GM12878 (cell line): ENCODE measurements around a stretch of chr16.

GRCh38 chr16:72795398-72796208 is 252.3 kb downstream of the ZFHX3 start:
- RAMPAGE, long total RNA, result no peak
- RRBS, 2 experiments, result no CpG with 5 or more reads among the region's 21 CpGs
CAGE:
- cytosol, long polyA minus RNA, result start-site peak on the minus strand at chr16:72795928-72795935, 26 reads
- cytosol, long polyA plus RNA, result no peak
- long polyA plus RNA, result no peak
- nucleolus, long total RNA, result no peak
- nucleus, long polyA plus RNA, result no peak
- nucleus, long total RNA, result no peak

DNA sequence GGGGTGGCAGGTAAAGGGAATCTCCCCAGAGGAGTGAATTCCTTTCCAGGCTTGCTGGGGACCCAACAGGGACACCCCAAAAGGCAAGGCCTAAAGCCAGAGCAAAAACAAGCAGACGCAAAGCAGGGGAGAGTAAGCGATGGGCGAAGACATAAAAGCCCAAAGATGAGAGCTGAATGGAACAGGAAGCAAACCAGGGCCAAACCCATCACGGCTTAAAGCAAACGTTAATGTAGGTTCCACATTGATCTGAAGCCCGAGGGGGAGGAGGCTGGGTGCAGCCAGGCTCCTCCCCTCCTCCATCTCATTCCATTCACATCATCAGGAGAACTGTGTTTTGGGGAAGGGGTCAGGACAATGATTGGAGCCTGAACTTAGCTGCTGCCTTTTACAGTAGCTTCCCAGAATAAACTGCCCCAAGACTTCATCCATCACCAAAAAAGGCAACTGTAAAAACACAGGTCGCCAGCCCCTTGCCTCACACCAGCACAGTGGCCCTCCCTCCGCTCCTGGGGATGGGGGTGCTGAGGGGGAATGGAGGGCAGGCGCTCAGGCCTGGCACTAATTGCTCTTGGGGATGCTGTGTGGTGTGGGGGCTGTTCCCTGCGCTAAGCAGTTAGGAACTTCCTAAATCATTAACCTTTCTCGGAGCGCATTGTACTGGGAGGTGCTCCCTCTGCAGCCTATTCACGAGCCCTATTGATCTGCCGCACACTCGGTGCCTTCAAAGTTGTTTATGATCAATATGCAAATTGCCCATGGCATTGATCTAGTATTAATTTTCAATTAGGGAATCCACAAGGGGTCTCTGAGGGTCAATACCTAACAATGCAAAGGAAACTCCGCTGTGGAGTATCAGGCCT is 200.1 kb downstream of the ZFHX3 start:
- RAMPAGE, long total RNA, result no peak
- RRBS, 2 experiments, result no CpG with 5 or more reads among the region's 16 CpGs
CAGE:
- cytosol, long polyA minus RNA, result no peak
- cytosol, long polyA plus RNA, result no peak
- long polyA plus RNA, result no peak
- nucleolus, long total RNA, result no peak
- nucleus, long polyA plus RNA, result no peak
- nucleus, long total RNA, result no peak

DNA sequence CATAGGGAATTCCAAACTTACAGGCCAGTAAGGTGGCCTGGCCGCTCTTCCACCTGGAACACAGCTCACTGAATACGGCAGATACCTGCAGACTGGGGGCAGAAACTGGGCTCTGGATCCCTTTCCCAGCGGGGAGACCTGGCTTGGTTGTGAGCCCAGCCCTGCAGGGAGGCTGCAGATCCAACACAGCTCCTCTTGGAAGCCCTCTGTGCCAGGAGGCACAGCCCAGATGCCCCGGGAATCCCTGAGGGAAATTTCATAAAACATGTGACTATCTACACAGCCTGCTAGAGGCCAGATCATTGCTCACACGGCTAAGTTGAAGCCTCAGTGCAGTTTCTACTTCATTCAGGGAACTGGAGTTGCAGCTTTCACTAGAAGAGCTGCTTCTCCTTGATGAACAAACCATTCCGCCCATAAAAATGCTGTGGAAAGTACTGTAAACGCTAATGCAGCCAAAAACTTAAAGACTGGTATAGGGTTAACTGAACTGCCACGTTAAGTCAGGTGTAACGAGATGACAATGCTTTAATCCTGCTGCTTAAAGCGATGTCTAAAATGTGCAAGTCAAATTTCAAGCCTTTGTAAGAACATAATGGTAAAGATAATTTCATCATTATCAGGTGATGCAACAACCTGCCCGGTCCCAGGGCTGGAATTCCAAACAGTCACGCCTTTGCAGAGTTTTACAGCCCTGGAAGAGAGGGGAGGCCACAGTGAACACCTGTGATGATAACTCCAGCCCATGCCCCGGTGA is 172.6 kb downstream of the ZFHX3 start:
- RAMPAGE, long total RNA, result no peak
- RRBS, 2 experiments, result 74% methylated on average over 3 of the region's 13 CpGs; no CpG with 5 or more reads in 1 of the 2 experiments
CAGE:
- cytosol, long polyA minus RNA, result no peak
- cytosol, long polyA plus RNA, result no peak
- long polyA plus RNA, result no peak
- nucleolus, long total RNA, result no peak
- nucleus, long polyA plus RNA, result no peak
- nucleus, long total RNA, result no peak

GRCh38 chr16:72952547-72952997 is 95.4 kb downstream of the ZFHX3 start:
- RAMPAGE, long total RNA, result no peak
- RRBS, 2 experiments, result 82 to 99% methylated on average over 3 of the region's 13 CpGs
CAGE:
- cytosol, long polyA minus RNA, result no peak
- cytosol, long polyA plus RNA, result no peak
- long polyA plus RNA, result no peak
- nucleolus, long total RNA, result no peak
- nucleus, long polyA plus RNA, result no peak
- nucleus, long total RNA, result no peak

DNA sequence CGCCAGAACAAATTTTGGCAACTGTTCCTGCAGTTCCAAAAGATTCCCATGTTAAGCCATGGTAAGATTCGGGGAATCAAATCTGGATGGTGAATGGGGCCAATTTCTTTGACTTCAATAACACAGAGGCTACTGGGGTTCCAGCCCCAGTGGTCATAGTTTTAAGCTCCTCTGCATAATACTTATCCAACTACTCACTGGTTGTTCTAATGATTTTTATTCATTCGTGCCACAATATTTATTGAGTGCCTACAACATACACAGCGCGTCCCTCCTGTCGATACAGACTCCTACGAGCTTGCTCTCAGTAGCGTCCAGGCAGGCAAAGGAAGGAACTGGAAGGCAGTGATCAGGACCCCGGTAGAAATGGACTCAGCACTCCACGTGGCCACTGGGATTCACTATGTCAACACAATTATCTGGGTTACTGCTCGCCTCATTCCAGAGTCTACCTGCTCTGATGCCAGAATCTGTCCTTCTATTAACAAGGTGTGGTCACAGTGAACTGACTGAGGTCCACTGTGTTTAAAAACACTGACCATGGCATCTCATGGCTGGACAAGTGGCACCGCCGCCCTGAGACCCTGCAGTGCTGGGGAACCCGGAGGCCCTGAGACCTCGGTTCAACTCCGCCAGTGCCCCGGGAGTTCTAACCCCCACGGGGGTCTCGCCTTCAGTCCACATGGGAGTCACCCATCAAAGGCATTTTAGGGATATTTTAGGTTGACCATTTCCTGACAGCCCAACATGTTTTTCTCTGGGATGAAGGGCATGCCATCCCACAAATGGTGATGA is 71.5 kb downstream of the ZFHX3 start:
- RAMPAGE, long total RNA, result no peak
- RRBS, 2 experiments, result 86 to 94% methylated on average over 3 to 4 of the region's 19 CpGs
CAGE:
- cytosol, long polyA minus RNA, result no peak
- cytosol, long polyA plus RNA, result no peak
- long polyA plus RNA, result no peak
- nucleolus, long total RNA, result no peak
- nucleus, long polyA plus RNA, result no peak
- nucleus, long total RNA, result no peak

DNA sequence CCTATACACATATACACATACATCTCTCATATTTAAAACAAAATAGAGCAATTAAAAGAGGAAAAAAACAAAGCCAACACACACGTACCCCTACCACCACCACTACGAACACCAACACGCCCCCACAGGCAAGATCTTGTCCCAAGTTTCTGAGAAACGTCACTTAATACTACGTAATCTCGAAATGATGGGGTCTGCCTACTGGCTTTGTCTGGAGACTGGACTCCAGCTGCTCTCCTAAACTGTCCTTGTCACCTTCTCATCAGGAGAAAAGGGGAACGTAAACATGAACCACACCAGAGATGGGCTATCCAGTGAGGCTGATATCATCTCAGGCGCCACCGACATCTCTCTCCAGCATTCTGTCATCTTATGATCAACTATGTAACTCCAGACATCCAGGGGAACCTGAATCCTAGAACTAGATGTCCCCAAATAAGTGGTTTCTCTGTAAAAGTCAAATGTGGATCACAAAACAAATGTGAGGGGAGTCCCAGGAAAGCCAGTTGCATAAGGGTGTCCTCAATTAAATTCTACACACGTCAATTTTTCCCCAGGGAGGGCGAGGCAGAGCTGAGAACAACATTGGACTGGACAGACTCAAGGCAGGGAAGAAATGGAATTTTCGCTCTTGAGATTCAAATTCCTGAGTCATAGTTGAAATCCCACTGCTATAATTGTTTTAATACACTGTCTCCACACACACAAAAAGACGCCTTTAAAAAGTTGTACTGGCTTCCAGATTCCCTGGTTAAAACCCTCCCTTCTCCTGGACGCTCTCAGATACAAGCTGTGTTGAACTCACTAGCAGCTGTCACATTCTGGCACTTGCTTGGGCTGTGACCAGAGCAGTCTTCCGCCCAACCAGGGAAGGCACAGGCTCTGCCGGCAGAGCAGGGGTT is 62.7 kb downstream of the ZFHX3 start:
- RAMPAGE, long total RNA, result no peak
- RRBS, 2 experiments, result no CpG with 5 or more reads among the region's 16 CpGs
CAGE:
- cytosol, long polyA minus RNA, result no peak
- cytosol, long polyA plus RNA, result no peak
- long polyA plus RNA, result no peak
- nucleolus, long total RNA, result no peak
- nucleus, long polyA plus RNA, result no peak
- nucleus, long total RNA, result no peak

DNA sequence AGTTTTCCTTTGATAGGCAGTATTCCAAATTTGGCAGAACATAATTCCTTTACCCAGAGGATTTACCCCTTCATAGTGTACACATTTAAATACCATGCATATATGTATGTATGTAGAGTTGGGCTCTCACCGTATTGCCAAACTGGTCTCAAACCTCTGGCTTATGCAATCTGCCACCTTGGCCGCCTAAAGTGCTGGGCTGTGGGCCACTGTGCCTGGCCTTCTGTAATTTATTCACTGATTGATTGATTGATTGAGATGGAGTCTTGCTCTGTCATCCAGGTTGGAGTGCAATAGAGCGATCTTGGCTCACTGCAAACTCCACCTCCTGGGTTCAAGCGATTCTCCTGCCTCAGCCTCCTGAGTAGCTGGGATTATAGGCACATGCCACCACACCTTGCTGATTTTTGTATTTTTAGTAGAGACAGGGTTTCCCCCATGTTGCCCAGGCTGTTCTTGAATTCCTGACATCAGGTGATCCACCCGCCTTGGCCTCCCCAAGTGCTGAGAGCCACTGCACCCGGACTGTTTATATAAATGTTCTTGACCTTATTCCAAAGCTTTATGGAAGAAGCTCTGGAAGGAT is 14.9 kb downstream of the GLG1 start:
- RAMPAGE, long total RNA, result no peak
- RRBS, 2 experiments, result no CpG with 5 or more reads among the region's 6 CpGs
CAGE:
- cytosol, long polyA minus RNA, result no peak
- cytosol, long polyA plus RNA, result no peak
- long polyA plus RNA, result no peak
- nucleolus, long total RNA, result no peak
- nucleus, long polyA plus RNA, result no peak
- nucleus, long total RNA, result no peak

DNA sequence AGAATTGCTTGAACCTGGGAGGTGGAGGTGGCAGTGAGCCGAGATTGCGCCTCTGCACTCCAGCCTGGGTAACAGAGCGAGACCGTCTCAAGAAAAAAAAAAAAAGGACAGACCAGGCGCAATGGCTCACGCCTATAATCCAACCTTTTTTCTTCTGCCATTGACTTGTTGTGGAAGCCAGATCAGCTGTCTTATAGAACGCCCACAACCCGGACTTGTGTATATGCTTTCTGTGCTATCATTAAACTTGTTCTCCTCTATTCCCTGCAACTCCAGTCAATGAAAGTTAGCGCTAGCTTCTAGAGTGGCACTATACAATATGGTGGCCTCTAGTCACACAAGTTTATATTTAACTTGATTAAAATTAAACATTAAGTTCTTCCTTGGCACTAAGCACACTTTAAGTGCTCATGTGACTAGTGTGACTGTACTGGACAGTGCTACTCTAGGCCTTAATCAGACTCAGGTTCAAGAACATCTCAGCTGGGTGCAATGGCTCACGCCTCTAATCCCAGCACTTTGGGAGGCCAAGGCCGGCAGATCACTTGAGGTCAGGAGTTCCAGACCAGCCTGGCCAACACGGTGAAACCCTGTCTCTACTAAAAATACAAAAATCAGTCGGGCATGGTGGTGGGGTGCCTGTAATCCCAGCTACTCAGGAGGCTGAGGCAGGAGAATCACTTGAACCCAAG is 18.7 kb upstream of the GLG1 start:
- RAMPAGE, long total RNA, result no peak
- RRBS, 2 experiments, result no CpG with 5 or more reads among the region's 13 CpGs
CAGE:
- cytosol, long polyA minus RNA, result no peak
- cytosol, long polyA plus RNA, result no peak
- long polyA plus RNA, result no peak
- nucleolus, long total RNA, result no peak
- nucleus, long polyA plus RNA, result no peak
- nucleus, long total RNA, result no peak

- RAMPAGE, long total RNA, result no peak
- RRBS, 2 experiments, result no CpG with 5 or more reads among the region's 8 CpGs
CAGE:
- cytosol, long polyA minus RNA, result no peak
- cytosol, long polyA plus RNA, result no peak
- long polyA plus RNA, result no peak
- nucleolus, long total RNA, result no peak
- nucleus, long polyA plus RNA, result no peak
- nucleus, long total RNA, result no peak
These were observed 36.4 kb downstream of the FA2H start for GRCh38 chr16:74738239-74738575.

DNA sequence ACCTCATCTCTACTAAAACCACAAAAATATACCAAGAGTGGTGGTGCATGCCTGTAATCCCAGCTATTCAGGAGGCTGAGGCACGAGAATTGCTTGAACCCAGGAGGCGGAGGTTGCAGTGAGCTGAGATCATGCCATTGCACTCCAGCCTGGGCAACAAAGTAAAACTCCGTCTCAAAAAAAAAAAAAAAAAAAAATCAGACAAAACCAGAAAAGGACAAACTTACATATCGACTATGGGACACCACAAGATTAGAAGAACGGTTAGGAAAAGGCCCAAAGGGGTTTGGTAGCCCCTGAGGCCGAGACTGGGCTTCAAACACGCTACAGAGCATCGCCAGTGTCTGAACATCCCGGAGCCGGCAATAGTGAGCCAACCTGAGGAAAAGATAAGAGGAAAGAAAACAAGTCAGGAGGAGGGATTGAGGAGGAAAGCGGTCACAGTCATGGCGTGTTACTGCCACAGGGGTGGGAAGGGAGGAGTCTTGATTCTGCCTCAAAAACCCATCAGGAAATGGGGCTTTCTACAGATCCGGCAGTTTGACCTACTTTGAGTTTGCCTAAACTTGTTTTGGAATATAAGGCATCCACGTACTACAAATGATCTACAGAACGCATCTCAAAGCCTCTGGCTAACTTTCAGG is 96.9 kb downstream of the WDR59 start:
- RAMPAGE, long total RNA, result no peak
- RRBS, 2 experiments, result no CpG with 5 or more reads among the region's 15 CpGs
CAGE:
- cytosol, long polyA minus RNA, result no peak
- cytosol, long polyA plus RNA, result no peak
- long polyA plus RNA, result no peak
- nucleolus, long total RNA, result no peak
- nucleus, long polyA plus RNA, result no peak
- nucleus, long total RNA, result no peak

- RAMPAGE, long total RNA, result no peak
- RRBS, 2 experiments, result no CpG with 5 or more reads among the region's 9 CpGs
CAGE:
- cytosol, long polyA minus RNA, result no peak
- cytosol, long polyA plus RNA, result no peak
- long polyA plus RNA, result no peak
- nucleolus, long total RNA, result no peak
- nucleus, long polyA plus RNA, result no peak
- nucleus, long total RNA, result no peak
These were observed 19.3 kb downstream of the WDR59 start for GRCh38 chr16:74965481-74966237.

DNA sequence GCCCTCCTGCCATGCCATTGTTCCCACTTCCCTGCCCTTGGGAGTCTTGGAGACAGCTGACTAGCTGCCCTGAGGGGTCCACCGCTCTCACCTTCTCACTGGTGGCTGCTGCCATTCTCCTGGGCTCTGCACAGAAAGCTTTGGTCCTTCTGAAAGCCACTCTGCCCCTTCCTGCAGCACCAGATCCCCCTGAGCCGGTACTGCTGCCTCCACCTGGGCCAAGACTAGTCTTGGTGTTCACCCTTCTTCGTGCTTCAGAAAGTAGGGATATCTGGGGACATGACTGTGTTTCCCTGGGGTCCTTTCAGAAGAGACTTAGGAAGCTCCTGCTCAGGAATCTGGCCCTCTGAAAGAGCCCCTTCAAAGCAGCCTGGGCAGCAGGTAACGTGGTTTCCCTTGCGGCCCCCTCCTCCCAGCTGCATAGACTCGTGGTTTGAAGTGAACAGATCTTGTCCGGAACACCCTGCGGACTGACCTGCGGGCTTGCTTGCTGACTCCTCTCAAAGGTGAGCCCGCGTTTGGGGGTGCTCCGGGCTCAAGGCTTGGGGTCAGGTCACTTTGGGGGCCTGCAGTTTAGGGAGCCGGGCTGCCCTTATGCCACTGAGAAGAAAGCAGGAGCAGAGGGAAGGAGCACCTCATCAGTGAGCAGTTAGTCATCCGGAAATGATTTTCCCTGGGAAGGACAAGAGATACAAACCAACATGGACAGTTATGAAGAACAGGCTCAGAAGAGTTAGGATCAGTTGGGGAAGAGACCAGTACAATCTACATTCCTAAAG is 10.3 kb downstream of the LDHD start:
- RAMPAGE, long total RNA, result no peak
- RRBS, 2 experiments, result 93 to 94% methylated on average over 8 of the region's 14 CpGs
CAGE:
- cytosol, long polyA minus RNA, result no peak
- cytosol, long polyA plus RNA, result no peak
- long polyA plus RNA, result no peak
- nucleolus, long total RNA, result no peak
- nucleus, long polyA plus RNA, result no peak
- nucleus, long total RNA, result no peak

GRCh38 chr16:75219766-75220150 is 970 bp downstream of the CTRB1 start:
- RAMPAGE, long total RNA, result no peak
- RRBS, 2 experiments, result no CpG with 5 or more reads among the region's 5 CpGs
CAGE:
- cytosol, long polyA minus RNA, result no peak
- cytosol, long polyA plus RNA, result no peak
- long polyA plus RNA, result no peak
- nucleolus, long total RNA, result no peak
- nucleus, long polyA plus RNA, result no peak
- nucleus, long total RNA, result no peak

DNA sequence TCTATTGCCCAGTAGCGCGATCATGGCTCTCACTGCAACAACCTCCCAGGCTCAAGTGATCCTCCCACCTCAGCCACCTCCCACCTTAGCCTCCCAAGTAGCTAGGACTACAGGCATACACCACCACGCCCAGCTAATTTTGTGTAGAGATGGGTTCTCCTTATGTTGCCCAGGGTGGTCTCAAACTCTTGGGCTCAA is 5.5 kb downstream of the BCAR1 start:
- RAMPAGE, long total RNA, result no peak
- RRBS, 2 experiments, result no CpG with 5 or more reads among the region's 3 CpGs
CAGE:
- cytosol, long polyA minus RNA, result no peak
- cytosol, long polyA plus RNA, result no peak
- long polyA plus RNA, result no peak
- nucleolus, long total RNA, result no peak
- nucleus, long polyA plus RNA, result no peak
- nucleus, long total RNA, result no peak

DNA sequence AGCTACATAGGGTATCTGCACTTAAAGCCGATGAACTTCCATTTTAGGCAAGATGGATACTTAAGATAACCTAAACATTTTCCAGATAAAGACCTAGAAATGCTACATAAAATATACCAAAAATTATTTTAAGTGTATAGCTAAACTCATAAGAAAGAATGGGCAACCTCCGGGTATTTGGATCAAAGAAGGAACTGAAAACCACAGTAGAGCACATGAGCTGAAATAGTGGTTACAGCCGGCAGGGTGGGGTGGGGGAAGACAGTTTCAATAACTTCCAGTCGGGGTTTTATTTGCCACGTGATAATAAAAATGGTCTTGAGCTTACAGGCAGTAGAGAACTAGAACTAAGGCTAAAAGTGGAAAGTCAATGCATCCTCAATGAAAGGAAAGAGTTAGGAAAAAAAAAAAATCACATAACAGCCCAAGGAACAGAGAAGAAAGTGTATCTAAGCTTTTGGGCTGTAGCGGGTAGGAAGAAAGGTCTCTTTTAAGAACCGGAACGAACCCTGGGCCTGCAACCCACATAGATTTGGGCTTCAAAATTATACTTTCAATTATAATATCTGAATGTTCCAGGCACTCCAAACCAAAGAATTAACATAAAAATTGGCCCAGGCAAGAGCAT is 53.0 kb downstream of the CFDP1 start:
- RAMPAGE, long total RNA, result no peak
- RRBS, 2 experiments, result 0% methylated on average over 1 of the region's 8 CpGs; no CpG with 5 or more reads in 1 of the 2 experiments
CAGE:
- cytosol, long polyA minus RNA, result no peak
- cytosol, long polyA plus RNA, result no peak
- long polyA plus RNA, result no peak
- nucleolus, long total RNA, result no peak
- nucleus, long polyA plus RNA, result no peak
- nucleus, long total RNA, result no peak

DNA sequence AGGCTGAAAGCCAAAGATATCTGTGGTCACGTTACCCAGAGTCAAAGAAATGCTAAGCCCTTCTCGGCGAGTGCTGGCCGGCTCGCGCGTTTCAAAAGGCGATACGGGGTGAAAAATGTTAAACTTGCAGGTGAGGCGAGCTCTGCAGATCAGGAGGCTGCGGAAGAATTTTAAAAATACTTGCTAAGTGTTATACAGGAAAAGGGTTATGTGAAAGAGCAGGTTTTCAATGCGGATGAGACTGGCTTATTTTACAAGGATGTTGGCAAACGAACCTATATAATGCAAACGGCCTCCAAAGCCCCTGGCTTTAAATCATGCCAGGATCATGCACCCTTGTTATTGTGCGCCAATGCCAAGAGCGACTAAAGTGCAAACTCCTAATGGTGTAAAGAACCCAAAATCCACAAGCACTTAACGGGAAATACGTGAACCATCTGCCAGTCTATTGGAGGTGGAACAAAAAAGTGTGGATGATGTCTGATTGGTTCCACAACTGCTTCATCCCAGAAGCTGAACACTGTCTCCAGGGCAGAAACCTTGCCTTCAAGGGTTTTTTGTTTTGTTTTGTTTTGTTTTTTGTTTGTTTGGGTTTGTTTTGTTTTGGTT is 1.1 kb upstream of the CFDP1 start:
- RAMPAGE, long total RNA, result no peak
- RRBS, 2 experiments, result no CpG with 5 or more reads among the region's 18 CpGs
CAGE:
- cytosol, long polyA minus RNA, result no peak
- cytosol, long polyA plus RNA, result no peak
- long polyA plus RNA, result no peak
- nucleolus, long total RNA, result no peak
- nucleus, long polyA plus RNA, result no peak
- nucleus, long total RNA, result no peak

DNA sequence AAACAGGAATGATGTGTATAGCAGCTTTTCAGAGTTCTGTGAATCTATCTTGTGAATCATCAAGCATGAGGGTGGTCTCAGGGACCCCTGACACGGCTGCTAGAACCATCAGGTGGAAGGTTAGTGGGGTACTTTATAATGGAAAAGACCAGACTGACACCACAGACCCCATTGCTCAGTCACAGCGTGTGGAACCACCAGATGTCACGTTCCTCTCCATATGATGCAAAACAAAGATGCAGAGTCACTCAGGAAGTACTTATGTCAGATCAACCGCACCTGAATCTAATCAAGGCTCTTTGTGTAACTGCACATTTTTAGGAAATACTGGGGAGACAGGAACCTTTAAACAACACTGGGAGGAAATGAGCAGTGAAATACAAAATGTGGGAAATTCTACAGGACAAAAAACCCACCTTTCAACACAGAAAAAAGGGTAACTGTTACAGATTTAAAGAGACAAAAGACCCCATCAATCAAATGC is 28.3 kb downstream of the GABARAPL2 start:
- RAMPAGE, long total RNA, result no peak
- RRBS, 2 experiments, result no CpG with 5 or more reads among the region's 4 CpGs
CAGE:
- cytosol, long polyA minus RNA, result no peak
- cytosol, long polyA plus RNA, result no peak
- long polyA plus RNA, result no peak
- nucleolus, long total RNA, result no peak
- nucleus, long polyA plus RNA, result no peak
- nucleus, long total RNA, result no peak

DNA sequence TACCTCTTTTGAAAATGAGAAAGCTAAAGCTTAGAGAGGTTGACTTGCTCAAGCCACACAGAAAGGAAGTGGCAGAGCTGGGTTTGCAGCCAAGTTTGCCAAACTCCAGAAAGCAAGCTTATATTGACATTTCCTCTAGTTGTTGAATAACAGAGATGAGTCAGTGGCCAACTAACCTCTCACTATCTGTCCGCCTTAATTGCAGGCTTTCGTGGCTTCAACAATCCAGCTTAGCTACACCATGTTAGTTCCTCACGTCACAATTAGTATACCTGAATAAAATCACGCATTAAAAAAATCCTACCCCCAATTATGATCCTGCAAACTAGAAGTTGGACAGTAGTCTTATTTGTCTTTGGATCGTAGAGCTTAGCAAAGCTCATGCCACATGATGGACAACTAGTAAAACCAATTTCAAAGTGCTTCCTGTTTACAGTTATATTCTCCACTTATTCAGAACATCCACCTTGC is 151.7 kb downstream of the CNTNAP4 start:
- RAMPAGE, long total RNA, result no peak
- RRBS, 2 experiments, result no CpG with 5 or more reads among the region's 5 CpGs
CAGE:
- cytosol, long polyA minus RNA, result no peak
- cytosol, long polyA plus RNA, result no peak
- long polyA plus RNA, result no peak
- nucleolus, long total RNA, result no peak
- nucleus, long polyA plus RNA, result no peak
- nucleus, long total RNA, result no peak

DNA sequence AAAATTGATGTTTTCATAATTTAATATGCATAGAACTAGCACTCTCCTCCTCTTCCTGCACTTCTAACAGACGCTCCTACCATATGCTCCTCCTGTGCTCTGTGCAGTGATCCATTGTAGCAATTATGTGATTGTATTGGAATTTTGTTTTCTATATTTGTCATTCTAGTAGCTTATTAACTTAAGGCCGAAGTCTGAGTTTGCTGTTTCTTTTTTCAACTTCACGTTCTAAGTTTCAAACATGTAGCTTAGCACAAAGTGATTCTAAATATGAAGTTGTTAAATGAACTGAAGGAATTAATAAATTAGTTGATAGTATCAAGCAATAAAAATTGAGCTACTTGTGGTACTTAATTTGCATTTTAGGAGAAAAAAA is 290.7 kb upstream of the MON1B start:
- RAMPAGE, long total RNA, result no peak
- RRBS, 2 experiments, result no CpG with 5 or more reads among the region's 3 CpGs
CAGE:
- cytosol, long polyA minus RNA, result no peak
- cytosol, long polyA plus RNA, result no peak
- long polyA plus RNA, result no peak
- nucleolus, long total RNA, result no peak
- nucleus, long polyA plus RNA, result no peak
- nucleus, long total RNA, result no peak

GRCh38 chr16:77833804-77834367 is 45.5 kb downstream of the VAT1L start:
- RAMPAGE, long total RNA, result no peak
- RRBS, 2 experiments, result no CpG with 5 or more reads among the region's 8 CpGs
CAGE:
- cytosol, long polyA minus RNA, result no peak
- cytosol, long polyA plus RNA, result no peak
- long polyA plus RNA, result no peak
- nucleolus, long total RNA, result no peak
- nucleus, long polyA plus RNA, result no peak
- nucleus, long total RNA, result no peak